Choroid plexus epithelial cell (primary cell): ENCODE measurements around the genes OTUD4, MMAA, POU4F2 and TMEM184C.

- RRBS, result 3% methylated on average over 19 of the region's 68 CpGs
Measured at GRCh38 chr4:145179089-145180094, 997 bp downstream of the OTUD4 start.

- RRBS, result 1% methylated on average over 54 of the region's 90 CpGs
Measured at GRCh38 chr4:145180392-145181351, at the start of gene OTUD4. Gene OTUD4 (minus strand): TSS chr4:145180589.

DNA sequence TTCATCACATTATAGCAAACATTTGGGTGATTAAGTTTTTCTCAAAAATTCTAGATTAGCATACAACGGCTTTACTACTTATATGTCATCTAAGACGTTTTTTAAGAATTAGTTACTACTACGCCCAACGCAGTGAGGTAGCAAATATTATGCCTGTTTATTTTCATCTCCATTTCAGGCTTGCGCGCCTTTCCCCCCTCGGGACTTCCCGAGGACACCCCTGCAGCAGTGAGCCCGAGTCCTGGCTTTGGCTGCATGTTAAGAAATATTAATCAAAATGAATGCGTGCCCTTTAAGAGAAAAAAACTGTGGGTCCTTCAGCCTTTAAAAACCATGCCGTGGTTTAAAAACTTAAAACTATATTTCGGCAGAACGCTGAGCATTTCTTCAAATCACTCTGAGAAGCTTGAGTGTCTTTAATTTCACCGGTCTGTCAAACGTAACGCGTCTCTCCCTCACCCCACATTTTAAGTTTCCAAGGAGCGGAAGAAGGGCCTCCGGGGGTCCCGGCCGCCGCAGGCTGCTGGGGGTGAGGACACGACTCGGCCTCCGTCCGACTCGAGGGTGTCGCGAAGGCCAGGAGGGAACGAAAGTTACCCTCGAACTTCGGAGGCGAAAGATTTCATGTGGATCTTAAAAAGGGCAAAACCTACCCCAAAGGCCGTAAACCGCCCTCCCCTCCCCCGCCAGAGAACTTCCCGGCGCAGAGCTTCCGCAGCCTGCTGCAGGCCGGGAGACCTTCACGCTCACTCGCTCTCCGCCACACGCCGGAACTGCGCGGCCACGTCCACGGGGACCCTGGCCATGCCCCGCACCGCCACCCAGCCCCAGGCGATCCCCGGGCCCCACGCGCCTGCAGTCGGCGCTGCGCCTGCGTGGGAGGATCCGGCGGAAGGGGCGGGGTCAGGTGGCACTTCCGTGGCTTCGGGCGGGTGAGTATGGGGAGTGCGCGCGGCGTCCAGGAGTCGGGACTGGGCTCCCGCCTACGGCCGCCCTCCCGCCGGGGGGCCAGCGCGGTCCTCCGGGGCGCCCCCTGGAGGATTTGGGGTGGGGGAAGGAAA is at the start of gene MMAA:
TSS of gene MMAA (plus strand) at position 910 of the 1,061 bp plus-strand sequence.
- RRBS, result 1% methylated on average over 22 of the region's 79 CpGs

DNA sequence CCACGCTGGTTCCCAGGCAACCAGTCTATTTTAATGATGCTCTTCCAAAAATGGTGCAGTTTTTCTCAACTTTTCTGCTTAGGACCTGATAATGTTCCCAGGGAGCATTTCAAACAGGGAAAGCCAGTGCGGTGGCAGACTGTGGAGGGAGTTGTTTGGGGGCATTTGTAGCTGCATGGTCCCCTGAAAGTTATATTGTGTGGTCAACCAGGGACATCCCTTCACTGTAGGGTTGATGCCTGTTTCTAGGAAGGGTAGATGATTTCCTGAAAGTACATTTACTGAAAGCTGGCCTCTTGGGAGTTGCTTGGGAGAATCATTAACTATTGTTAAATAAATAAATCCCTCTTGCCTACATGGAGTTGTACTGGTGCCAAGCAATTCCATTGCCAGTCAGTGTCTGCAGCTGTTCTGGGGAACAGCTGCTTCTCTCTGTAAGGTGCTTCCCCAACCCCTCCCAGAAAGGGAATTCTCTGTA is 51.0 kb downstream of the C4orf51 start:
- RRBS, result no CpG with 5 or more reads among the region's 2 CpGs

- RRBS, result no CpG with 5 or more reads among the region's 5 CpGs
Measured at GRCh38 chr4:145805487-145806158, 125.7 kb downstream of the C4orf51 start.

DNA sequence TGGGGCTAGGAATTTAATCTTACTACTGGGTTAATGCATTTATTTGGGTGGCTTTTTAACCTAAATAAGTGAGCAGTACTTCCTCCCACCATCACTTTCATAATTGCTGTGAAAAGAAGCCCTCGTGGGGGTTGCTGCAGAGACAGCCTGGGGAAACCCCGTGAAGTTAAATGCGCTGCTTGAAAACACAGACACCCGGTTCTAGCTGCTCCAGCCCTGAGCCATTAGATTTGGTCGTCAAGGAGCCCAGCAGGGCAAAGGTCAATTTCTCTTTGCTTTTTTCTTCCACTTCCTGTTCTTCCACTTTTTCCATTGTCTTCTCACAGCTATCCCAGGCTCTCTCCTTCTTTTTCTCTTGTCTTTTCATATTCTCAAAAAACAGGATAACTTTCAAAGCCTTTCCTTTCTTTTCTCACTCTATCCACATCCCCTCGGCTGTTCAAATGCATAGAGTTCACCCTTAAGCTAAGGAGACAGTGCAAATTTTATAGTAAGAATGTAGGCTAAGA is 91.4 kb upstream of the ZNF827 start:
- RRBS, result no CpG with 5 or more reads among the region's 6 CpGs

- RRBS, result no CpG with 5 or more reads among the region's 1 CpG
Measured at GRCh38 chr4:146108801-146109166, 66.7 kb upstream of the LSM6 start.

DNA sequence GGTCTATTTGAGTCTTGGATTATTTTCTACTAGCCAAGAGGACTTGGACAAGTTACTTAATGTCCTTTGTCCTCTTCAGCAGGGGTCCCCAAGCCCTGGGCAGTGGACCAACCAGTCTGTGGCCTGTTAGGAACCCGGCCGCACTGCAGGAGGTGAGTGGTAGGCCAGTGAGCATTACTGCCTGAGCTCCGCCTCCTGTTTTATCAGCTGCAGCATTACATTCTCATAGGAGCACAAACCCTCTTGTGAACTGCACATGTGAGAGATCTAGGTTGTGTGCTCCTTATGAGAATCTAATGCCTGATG is 151.4 kb downstream of the REELD1 start:
- RRBS, result no CpG with 5 or more reads among the region's 3 CpGs

DNA sequence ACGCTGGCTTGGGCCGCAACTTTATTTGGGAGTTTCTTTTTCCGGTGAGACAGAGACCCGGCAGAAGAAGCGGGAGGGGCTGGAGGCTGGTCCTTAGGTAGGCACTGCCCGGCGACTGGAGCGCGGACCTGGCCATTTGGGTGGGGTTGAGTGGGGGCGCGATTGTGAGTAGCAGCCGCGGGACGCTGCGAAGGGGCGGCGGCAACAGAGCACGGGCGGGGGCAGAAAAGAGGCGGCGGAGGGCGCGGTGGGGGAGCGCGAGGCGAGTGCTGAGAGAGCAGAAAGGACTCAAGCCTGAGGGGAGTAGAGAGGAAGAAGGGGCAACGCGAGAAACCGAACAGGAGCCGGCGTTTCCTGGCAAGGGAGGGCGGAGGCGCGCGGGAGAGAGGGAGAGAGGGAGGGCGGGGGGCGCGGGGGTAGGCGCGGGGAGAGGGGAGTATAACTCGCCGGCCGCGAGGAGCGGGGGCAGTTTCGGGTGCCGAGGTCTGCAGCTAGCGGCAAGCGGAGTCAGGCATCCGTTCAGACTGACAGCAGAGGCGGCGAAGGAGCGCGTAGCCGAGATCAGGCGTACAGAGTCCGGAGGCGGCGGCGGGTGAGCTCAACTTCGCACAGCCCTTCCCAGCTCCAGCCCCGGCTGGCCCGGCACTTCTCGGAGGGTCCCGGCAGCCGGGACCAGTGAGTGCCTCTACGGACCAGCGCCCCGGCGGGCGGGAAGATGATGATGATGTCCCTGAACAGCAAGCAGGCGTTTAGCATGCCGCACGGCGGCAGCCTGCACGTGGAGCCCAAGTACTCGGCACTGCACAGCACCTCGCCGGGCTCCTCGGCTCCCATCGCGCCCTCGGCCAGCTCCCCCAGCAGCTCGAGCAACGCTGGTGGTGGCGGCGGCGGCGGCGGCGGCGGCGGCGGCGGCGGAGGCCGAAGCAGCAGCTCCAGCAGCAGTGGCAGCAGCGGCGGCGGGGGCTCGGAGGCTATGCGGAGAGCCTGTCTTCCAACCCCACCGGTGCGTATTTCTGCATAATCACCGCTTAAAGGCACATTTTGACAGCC is at the start of gene POU4F2:
TSS of gene POU4F2 (plus strand) at position 468 of the 1,050 bp plus-strand sequence.
- RRBS, result 4% methylated on average over 19 of the region's 105 CpGs

- RRBS, result 72% methylated on average over 2 of the region's 20 CpGs
Measured at GRCh38 chr4:146663127-146663554, 24.4 kb downstream of the POU4F2 start.

DNA sequence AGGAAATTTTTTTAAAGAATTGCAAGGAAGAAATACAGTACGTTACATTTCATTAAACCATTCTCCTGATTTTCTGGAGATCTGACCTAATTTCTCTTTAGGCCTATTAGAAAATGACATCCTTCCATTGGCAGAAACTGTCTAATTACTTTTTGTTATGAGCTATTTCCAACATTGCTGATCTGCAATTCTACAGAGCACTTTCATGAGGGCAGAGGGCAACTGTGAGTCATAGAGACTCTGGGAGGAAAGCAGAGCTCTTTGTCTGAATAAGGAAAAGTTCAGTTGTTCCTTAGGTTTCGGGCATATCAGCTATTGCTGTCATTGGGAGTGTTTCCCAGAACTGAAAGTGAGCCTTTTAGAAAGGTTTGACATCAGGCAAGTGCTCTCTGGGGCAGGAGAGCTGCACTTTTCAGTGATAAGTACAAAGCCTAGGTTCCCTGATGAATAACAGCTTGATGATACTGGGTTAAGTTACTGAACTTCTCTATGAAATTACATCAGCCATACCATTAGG is 119.2 kb upstream of the EDNRA start:
- RRBS, result no CpG with 5 or more reads among the region's 2 CpGs

- RRBS, result no CpG with 5 or more reads among the region's 7 CpGs
Measured at GRCh38 chr4:147492681-147493163, 11.8 kb downstream of the EDNRA start.

GRCh38 chr4:147617040-147618156 is at the start of gene TMEM184C:
Gene TMEM184C (plus strand): TSS chr4:147617397.
- RRBS, result under 1% methylated on average over 7 of the region's 50 CpGs

DNA sequence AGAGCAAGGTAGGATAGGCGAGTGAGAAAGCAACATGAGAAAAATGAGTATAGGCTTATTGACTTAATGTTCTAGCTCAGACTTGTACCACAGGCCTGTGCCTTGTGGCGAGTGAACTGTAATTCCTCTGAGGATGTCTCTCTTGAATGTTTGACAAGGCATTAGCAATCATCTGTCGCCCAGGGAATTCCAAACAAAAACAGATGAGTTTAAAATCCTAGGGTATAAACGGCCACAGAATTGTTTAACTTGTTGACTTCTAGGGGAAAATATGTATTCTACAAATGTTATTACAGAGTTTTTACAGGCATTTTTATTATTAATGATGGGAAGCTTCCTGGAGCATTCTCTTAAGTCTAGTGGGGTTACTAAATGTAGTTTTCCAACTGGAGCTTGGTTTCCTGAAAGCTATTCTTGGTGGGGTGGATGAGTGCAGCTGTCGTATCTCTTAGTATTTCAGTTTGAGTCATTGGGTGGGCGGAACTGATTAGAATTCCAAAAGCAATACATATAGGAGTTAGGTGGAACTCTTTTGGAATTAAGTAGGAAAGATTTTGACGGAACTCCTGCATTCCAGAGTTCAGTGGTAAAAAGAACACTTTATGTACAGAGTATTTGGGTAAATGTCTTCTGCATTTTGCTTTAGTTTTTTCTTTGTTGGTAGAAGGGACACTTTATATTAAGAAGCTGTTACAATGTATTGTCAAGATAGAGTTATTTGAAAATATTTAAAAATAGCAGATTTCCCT is 40.7 kb downstream of the ARHGAP10 start:
- RRBS, result no CpG with 5 or more reads among the region's 7 CpGs

- RRBS, result no CpG with 5 or more reads among the region's 4 CpGs
Measured at GRCh38 chr4:147925772-147926791, 194.2 kb downstream of the ARHGAP10 start.

- RRBS, result no CpG with 5 or more reads among the region's 2 CpGs
Measured at GRCh38 chr4:148283776-148283977, 158.5 kb downstream of the NR3C2 start.

GRCh38 chr4:148680298-148681013 is 238.2 kb upstream of the NR3C2 start:
- RRBS, result no CpG with 5 or more reads among the region's 3 CpGs

GRCh38 chr4:148782191-148782650 is 340.0 kb upstream of the NR3C2 start:
- RRBS, result no CpG with 5 or more reads among the region's 5 CpGs

- RRBS, result no CpG with 5 or more reads among the region's 7 CpGs
Measured at GRCh38 chr4:148794989-148795665, 352.9 kb upstream of the NR3C2 start.

- RRBS, result 2% methylated on average over 11 of the region's 76 CpGs
Measured at GRCh38 chr4:150582911-150583767, 1.2 kb downstream of the MAB21L2 start.